Subcutaneous preadipocyte (primary cell): ENCODE measurements around a stretch of chr20.

DNA sequence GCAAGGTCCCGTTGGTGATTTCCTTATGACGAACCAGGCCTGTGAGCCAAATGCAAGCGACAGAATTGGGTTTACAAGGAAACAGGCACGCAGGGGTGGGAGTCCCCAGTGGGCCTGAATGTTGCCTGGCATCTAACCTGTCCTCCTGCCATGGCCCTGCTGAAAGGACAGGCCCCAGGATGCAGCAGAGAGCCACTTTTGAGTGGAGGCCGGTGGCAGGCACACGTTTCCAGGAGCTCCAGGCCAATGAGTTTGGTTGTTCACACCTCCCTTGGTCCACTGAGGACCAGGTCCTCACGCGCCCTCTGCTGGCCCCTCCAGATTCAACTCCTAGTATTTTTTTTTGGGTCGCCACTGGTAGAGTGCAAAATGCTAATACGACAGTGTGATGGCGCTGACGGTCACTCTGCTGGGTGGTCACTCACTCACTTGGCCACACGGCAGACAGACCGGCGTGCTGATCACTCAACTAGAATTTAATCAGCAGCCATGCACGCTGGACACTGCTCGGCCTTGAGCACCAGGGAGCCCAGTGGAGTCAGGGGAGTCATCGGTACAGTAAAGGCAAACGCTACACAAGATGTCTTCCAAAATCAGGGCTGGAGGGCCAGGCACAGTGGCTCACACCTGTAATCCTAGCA lies 81.7 kb upstream of the NFATC2 start:
- CAGE, long polyA plus RNA: no peak

- CAGE, long polyA plus RNA: no peak
These were observed 143.6 kb downstream of the ZFP64 start for GRCh38 chr20:52047801-52048461.

- CAGE, long polyA plus RNA: no peak
These were observed 3.6 kb downstream of the TSHZ2 start for GRCh38 chr20:52975889-52976127.

GRCh38 chr20:53576672-53577514 lies 16.7 kb downstream of the ZNF217 start:
- CAGE, long polyA plus RNA: no peak

DNA sequence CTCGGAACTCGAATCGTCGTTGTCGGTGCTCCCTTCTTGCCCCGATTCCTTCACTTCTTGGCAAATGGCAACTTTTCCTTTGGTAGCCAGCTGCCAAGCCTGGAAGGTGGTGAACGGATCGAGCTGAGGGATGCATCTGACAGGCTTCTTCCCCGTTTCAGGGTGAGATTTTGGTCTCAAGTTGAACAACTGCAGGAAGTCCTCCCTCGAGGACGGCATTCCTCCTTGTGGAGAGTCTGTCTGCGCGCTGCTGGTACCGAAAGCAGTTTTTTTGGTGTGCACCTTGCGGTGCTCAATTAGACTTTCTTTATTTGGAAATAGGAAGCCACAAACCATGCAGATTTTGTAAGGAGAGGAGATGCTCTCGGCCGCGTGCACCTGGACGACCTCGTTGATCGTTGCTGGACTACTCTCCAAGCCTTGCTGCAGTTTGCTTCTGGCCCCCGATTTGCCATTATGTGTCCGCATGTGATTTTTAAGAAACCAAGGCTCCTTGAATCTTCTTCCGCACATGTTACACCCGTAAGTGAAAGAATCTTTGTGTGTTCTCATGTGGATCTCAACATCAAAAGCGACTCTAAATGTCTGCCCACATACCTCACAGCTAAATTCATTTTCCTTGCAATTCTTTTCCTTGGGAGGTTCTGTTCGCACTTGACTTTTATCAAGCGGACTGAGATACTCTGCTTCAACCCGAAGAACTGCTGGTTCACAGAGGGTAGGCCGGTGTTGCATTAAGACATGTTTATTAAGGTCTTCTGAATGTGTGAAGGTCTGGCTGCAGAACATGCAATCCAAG lies 11.6 kb downstream of the ZNF217 start:
- CAGE, long polyA plus RNA: no peak

- CAGE, long polyA plus RNA: no peak
These were observed 10.8 kb downstream of the ZNF217 start for GRCh38 chr20:53582636-53583392.

DNA sequence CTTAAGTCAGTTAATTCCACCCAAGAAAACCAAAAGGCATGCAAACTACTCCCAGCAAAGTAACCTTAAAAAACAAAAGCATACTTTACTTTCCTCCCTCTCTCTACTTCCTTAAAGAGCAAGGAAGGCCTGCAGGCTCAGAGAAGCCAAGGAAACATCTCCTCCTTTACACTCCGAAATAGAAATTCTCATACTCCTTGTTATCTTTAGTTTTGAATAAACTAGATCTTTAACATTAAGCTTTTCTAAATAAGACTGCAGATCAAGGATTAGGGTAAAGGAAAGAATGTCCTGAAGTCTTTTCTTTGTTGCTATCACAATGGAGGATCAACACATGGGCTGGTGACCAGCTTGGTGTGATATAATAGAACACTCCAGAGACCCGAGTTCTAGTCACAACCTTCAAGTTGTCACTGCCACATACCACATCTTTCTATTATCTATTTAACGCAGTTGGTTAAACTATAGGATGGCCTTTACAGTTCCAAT lies 9.4 kb downstream of the ZNF217 start:
- CAGE, long polyA plus RNA: no peak

GRCh38 chr20:53591151-53592011 lies 2.3 kb downstream of the ZNF217 start:
- CAGE, long polyA plus RNA: no peak

DNA sequence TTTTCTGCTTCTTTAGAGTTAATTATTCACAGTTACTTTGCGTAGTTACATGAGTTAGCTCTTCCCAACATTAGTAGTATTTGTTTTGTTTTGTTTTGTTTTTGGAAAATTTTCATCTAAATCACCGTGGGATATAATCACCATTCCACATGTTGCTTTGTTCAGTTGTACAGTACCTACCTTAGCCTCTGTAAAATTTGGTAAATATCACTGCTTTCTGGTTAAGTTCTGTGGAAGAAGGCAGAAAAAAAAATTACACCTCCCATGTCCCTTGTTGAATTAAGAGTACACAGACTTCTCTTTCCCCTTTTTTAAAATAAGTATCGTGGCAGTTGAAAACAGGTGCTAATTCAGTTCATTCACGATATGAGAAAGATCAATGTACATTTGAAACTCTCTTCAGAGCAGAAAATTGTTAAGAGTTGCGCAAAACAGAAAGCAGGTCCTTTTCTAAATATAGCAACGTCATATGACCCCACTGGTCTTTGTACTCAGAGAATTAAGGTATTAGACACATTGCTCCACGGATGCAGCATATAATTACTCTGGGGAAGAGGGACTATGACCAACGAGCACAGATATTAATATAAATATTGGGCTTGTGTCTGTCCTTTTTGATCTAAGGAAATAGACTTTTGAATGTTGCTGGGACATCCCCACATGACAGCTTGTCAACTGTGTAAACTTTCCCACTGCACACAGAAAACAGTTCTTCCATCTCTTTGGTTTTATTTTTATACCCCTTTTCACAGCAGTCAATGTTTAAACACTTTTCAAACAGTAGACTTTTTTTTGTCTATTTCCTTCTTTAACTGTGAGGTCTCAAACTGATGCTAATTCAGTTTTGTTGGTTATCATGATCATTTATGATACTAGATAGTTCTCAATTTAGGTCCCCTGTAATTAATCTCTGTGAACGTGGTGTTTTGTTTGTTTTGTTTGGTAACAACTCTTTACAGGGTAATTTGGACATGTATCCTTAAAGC lies 58.7 kb upstream of the ZNF217 start:
- CAGE, long polyA plus RNA: no peak

DNA sequence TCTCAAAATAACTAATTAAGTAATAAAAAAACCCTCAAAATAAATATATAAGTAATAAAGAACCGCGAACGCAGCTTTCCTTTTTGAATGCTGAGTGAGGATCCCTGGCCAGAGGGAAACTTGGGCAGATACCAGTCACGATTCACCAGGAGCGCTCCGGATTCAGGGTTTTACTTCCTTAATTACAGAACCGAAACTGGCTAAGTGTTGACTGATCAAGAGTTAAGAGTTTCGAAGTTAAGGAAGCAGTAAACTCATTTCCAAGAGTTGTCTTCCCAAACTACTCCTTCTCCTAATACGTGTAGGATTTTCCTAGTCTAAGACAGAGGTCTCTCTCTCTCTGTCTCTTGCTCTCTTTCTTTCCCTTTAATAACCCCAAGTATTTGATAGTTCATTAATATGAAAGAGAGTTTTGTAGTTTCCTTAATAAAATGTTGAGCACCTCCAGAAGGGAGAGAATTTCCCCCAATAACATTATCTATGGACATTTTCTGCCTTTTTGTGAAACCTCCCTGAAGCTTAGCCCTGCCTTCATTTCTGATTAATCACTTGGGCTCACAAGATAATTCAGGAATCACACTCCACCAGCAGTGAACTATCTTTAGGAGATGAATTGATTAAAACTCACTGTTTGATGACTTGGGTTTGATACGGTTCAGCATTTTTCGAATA lies 61.5 kb upstream of the ZNF217 start:
- CAGE, long polyA plus RNA: no peak

DNA sequence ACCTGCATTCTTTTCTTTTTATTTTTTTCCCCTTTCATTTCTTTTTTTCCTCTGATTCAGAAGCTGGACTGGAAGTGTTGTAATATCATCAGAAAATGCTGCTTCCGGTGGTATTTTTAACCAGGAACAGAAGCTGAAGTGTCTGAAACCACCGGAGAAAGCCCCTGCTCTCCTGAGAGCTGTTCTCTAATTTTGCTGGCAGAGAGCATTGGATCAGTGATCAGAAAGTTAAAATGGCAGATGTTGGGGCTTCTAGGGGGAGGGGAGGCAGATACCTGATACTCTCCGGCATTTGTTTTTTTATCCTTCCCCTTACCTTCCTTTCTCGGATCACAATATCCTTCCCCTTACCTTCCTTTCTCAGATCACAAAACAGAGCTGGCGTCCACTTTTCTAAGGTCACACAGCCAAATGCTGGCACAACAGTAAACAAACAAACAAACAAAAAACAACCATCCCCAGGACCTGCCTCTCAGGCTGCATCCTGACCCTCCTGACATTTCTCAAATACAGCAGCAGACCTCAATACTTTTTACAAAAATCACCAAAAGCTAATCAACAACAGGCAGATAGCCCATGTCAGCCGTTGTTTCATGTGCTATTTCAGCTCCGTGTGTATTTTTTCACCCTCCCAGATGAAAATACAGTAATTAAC lies 143.3 kb upstream of the ZNF217 start:
- CAGE, long polyA plus RNA: no peak

- CAGE, long polyA plus RNA: no peak
These were observed 234.3 kb upstream of the ZNF217 start for GRCh38 chr20:53827730-53828589.

DNA sequence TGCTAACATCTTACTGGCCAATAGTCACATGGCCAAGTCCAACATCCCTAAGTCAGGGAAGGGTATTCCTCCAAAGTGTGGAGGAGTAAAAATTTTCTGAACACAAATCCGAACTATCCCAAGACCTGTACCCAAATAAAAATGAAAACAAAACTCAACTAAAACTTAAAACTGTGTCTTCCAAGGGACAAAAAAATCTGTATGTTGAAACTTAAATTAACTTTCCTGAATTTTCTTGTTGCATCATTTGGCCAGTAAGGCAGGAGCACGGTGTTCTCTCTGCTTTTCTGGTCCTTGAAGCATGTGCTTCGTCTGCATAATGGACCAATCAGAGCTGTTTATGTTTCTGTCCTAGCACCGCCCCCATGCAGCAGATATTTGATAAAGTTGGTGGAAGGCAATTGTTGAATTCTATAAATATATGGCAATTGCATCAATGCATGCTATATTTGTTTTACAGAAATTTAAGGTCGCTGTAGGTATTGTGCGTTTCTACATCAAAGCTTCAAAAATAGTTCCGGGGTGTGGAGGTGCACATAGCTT lies 206.5 kb downstream of the BCAS1 start:
- CAGE, long polyA plus RNA: no peak

GRCh38 chr20:53866596-53867040 lies 203.8 kb downstream of the BCAS1 start:
- CAGE, long polyA plus RNA: no peak

DNA sequence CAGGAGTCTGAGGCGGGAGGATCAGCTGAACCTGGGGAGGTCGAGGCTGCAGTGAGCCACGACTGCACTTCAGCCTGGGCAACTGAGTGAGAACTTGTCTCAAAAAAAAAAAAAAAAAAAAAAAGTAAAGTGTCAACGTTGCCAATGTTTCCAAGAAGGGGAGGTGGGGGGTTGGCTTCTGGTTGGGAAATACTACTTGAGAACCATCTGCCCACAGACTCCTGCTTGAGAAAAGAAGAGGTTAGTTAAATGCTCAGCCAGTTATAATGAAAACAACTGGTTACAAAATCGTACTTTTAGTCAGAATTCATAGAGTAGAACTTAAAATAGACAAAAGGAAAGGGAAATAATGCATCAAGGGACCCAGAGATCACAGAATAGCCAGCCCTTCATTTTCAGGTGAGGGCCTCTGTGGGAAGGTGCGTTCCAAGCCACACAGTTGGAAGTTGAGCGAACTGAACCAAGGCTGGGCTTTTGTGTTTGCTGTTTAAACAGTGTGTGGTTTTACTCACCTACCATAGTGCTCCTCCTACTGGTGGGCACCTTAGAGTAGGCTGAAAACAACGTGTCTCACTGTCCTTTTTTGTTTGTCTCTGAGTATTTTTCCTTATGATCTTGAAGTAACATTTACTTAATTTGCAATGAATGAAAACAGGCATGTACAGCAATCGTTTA lies 200.8 kb downstream of the BCAS1 start:
- CAGE, long polyA plus RNA: no peak

GRCh38 chr20:53900220-53901028 lies 170.0 kb downstream of the BCAS1 start:
- CAGE, long polyA plus RNA: no peak

DNA sequence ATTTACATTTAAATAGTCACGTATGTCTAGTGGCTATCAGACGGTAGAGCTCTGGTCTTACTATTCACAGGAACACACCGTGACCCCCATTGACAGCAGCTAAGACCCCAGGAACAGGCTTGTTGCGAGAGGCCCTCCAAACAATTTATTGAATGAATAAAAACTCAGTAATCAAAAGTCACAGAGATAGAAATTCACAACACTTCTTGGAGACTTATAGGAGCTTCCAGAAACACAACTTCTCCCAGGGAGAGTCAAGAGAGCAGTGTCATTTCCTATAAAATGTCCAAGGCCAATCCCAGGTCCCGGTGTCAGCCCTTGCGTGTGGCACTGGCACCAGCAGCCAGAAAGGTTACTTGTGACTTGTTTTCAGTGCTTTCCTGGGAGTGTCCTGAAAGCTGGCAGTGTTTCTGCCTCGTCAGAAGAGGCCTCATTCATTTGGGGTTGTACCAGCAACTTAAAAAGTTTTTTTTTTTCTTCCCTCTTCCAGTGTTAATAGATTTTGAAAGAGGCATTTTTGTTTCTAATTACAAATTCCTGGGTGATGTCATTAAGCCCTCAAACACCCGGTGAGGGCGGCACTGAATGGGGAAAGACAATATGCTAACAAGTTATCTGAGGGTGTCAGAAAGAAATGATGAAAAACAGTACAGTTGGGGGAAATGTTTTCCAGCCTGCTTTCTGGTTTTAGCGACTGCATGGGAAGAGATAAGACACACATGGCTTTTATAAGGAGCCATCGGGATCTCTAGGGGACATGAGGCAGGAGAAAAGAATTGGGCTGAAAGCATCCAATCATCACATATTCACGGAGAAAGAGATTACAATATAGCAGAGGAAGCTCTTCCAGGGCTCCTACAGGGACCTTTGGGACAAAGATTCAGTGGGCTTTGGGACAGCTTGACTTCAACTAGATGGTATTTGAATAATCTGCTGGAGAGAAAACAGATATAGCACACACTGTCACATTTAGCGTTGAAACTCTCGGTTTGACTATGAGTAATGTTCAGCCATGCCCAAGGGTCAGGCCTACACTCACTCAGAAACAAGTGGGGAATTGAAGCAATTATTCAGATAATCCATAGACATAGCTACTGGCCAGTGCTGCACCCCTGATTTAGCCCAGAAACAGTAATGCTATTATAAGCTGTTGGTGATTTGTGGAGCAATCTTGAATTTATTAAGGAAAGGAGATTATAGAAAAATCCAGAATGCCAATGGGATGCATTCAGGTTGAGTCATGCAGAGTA lies 153.1 kb downstream of the BCAS1 start:
- CAGE, long polyA plus RNA: no peak

GRCh38 chr20:53957294-53957709 lies 113.1 kb downstream of the BCAS1 start:
- CAGE, long polyA plus RNA: no peak

GRCh38 chr20:54063936-54064414 lies 6.4 kb downstream of the BCAS1 start:
- CAGE, long polyA plus RNA: no peak

- CAGE, long polyA plus RNA: no peak
These were observed 785 bp downstream of the BCAS1 start for GRCh38 chr20:54069447-54070170.